ENCODE measurements around the genes BFSP1 and SLC24A3.

- PRO-cap, result no peak
Measured at GRCh38 chr20:16541227-16541654, 32.0 kb downstream of the KIF16B start.

- PRO-cap, result bidirectional peak, plus-strand start at chr20:16730221, minus-strand start at chr20:16730270; unidirectional peak, minus-strand start at chr20:16730684
Measured at GRCh38 chr20:16730114-16731094, 578 bp downstream of the SNRPB2 start.

GRCh38 chr20:17006497-17006958 lies 220.3 kb upstream of the PCSK2 start:
- PRO-cap, result no peak

GRCh38 chr20:17202525-17203218 lies 24.2 kb upstream of the PCSK2 start:
- PRO-cap, result no peak

DNA sequence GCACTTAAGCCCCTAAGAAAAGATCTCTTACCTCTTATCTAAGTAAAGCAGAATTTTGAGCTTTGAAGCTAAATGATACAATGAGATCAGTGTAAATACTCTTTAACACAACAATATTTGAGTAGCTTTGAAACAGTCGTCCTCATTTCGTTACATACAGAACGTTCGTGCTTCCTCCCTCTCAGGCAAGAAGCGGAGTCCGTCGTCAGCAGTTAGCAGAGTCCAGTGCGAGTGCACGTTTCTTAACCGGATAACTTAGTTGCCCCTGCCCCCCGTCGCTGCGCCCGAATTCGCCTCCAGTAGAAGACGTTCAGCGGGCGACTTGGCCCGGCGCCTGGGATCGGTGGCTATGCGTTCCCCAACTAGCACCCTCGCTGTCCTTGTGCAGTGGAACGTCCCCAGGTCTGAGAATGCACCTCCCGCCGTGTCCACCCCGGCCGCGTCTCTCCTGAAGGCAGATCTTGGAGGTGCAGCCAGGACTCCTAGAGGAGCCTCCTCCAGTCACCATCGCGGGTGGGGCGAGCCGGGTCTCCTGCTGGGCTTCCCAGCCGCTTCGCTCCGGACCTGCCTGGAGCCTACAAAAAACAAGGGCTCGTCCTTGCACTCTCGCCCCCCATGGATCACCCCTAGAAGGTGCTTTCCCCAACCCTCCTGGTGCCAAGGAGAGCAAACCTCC lies 955 bp upstream of the PCSK2 start:
- PRO-cap, result no peak

GRCh38 chr20:17530563-17531969 lies at the start of gene BFSP1:
Gene BFSP1 (minus strand): TSS chr20:17531379.
- PRO-cap, result bidirectional peak, plus-strand start at chr20:17531287, minus-strand start at chr20:17531311; bidirectional peak, plus-strand start at chr20:17531461, minus-strand start at chr20:17531408; unidirectional peak, minus-strand start at chr20:17531679; unidirectional peak, minus-strand start at chr20:17531765

DNA sequence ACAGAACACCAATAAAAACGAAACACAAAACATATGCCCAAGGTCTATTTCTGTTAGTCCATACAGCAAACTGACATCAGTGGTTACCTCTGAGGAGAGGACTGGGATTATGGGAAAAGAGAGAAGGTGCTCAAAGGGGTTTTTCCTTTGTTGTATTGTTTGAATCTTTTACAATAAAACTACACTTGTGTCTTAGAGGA lies 4.4 kb upstream of the DSTN start:
- PRO-cap, result no peak

GRCh38 chr20:17655209-17656300 lies 26.5 kb downstream of the RRBP1 start:
- PRO-cap, result no peak

- PRO-cap, result no peak
Measured at GRCh38 chr20:17693234-17694115, 6.3 kb upstream of the BANF2 start.

DNA sequence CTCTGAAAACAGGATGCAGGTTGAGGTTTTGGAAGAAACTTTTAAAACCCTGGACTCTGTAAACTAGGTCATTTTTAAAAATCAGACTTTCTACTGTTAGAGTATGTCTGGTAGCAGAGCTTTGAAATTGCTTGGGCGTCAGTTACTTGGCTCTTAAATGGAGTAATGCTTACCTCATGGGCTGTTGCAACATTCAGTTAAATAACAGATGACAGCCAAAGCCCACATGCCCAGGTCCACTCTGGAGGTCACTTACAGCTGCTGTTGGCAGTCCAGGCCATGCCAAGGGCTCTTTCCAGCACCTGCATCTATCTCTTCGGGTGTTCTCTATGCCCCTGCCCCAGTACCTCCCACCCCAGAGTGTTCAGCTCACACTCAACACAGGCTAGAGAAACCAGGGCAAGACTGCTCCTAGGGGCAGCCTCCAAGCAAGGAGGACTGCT lies 96.4 kb downstream of the BANF2 start:
- PRO-cap, result no peak

- PRO-cap, result no peak
Measured at GRCh38 chr20:17835245-17835506, 133.4 kb downstream of the SNX5 start.

DNA sequence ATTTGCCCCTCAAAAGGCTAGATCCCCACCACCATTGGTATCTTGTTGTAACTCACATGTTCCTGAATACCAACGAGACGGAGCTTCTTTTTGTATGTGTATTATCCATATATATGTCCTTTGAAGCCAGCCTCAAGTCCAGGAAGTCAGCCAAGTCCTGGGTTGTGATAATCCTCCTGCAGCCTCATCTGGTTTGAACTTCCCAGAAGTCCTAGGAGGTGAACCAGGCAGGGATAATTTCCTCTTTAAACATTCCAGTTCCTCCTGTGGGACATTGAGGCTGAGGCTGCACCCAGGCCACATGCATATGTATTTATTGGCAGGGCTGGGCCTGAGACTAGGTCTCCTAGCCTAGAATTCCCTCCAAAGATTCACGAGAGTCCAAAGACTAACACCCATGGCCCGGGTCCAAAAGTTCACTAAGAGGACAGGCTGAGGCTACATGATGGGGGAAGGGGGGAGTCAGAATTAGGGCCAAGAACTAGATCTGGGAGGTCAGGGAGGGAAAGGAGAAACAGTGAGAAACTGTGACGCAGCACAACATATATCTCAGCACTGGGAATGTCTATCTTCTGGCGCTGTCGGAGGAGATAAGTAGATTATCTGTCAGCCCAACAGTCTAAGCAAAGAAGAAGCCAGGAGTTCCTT lies 43.4 kb downstream of the SNX5 start:
- PRO-cap, result no peak

DNA sequence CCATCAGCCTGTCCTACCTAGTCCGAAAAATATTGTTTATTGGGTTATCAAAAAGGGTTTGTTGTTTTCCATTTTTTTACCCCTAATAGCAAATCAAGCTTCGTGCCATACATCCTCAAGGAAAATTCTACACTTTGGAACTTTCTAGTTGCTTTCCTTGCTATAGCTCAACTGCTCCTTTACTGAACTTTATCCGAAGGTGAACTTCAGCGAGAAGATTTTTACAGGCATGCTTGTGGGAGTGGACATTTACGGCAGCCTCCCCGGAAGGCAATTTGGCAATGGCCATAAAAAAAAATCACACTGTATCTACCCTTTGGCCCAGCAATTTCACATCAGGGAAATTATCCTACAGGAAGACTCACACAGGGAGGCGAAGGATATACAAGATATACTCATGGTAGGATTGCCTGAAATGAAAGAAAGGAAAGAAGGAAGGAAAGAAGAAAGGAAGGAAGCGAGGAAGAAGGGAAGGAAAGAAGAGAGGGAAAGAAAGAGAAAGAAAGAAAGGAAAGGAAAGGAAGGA lies 25.9 kb downstream of the OVOL2 start:
- PRO-cap, result no peak

GRCh38 chr20:18138825-18139389 lies 1.2 kb downstream of the KAT14 start:
- PRO-cap, result no peak

DNA sequence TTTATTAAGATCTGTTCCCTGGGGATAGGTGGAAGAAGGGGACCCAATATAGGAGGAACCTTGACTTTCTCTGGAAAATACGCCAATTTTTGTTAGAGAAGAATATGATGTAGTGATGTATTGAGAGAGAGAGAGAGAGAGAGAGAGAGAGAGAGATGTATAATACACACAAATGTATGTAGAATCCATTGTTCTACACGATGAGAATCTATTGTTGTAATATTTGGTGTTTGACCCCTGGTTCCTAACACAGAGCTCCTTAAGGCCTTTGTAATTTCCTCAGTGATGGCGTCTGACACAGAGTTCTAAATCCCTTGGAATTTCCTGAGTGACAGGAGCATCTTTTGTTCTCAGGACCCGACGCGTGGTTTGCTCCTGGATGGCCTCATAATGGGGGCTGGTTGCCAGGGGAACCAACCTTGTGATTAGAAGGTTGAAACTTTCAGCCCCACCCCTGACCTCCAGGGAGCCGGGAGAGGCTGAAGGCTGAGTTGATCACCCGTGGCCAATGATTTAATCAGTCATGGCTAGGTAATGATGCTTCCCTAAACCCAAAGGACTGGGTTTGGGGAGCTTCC lies 20.6 kb upstream of the ZNF133 start:
- PRO-cap, result no peak

DNA sequence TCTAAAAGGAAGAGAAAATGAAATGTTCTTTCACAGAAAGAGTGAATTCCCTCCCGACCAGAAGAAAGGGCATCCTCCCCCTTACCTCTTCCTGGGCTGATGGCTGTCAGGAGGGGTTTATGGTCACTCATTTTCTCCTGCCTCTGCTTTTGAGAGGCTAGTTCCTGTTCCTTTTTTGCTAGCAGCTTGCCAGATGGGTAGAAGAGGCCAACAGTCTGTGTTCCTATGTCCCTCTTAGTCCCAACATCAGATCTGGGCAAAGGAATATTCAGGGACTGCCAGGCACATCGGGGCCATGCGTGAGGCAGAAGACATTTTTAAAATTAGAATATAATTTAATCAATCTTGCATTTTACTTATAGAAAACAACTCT lies 54.3 kb downstream of the DZANK1 start:
- PRO-cap, result no peak

DNA sequence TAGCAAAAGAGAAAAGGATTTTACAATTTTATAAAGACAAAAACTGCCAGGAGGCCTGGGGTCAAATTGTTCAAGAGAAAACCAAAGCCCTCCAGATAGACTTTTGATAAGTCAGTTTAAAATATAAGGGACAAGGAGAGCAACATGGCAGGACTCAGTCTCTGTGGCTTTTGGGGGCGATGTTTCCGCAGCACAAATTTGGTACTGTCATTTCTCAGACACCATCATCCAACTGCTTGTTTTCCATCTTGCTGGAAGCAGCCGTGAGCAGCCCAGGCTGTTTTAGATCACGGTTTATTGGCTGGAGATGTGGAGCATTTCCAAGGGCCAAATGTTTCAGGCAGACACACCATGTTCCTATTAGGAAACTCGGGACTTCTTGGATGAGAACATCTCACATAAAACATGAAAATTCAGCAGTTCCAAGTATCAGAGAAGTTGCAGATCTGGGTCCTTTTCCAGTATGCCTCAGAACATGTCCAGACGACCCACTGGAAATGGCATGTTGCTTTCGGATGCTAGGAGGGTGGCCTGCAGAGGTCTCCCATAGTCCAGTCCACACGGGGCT lies 176.1 kb downstream of the SCP2D1 start:
- PRO-cap, result no peak

DNA sequence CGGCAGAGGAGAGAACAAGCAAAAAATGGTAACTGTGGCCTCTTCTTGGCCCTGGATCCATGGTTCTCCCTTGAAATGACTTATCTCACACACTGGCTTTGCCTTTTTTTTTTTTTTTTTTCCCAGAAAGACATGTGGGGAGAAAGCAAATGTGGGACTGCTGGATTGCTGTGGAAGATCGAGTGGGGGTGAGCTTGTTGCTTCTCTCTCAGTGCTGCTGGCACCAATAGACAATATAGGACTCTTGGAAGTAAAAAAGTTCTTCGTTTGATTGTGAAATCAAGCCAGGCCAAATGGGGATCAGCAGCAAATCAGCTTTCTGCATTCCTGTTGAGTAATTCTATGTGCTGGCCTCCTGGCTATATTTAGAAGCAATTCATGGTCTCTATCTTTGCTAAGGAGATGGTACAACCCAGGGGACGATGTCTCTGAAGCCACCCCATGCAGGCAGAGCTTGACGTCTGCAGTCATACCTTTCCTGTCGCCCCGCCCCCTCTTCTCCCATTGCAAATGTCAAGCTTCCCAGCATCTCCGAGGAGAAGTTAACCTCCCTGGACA lies 199.0 kb downstream of the SCP2D1 start:
- PRO-cap, result no peak

GRCh38 chr20:19026148-19026635 lies 186.2 kb upstream of the SLC24A3 start:
- PRO-cap, result no peak

DNA sequence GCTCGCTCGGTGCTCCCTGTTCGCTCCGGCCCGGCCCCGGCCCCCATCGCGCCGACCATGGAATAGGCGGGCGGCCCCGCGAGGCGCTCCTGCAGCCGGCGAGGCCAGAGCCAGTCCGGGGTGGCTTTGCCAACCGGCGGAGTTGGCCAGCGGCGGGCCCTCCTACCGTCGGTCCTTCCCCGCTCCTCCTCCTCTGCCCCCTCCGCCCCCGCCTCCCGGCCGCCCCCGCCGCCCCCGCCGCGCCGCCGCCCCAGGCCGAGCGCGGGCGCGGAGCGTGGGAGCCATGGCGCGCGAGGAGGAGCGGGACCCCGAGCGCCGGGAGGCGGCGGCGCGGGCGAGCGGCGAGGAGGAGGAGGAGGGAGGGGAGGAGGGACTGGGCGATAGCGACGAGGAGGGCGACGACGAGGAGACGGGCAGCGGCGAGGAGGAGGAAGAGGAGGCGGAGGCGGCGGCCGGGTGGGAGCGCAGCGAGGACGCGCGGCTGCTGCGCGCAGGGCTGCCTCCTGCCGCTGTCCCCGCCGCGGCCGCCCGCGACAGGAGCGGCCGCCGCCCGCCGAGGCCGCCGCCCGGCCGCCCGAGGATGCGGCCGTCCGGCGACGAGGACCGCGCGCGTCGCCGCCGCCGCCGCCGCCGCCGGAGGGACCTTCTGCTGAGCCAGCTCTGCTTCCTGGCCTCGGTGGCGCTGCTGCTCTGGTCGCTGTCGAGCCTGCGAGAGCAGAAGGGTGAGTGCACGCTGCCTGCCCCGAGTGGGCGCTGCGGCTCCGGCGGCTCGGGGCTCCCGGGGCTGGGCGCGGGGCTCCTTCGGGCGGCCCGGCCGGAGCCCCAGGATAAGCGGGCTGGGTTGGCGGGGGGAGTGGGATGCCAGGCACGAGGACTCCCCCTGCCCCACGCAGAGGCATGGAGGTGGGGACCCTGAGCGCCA lies at the start of gene SLC24A3:
Gene SLC24A3, plus strand, starts transcription at position 380 of the 922 bp plus-strand sequence.
- PRO-cap, result no peak

Data from NALM6 (cell line).